SJCRH30 (cell line): Measurements from ENCODE around the gene NCKAP5.

DNA sequence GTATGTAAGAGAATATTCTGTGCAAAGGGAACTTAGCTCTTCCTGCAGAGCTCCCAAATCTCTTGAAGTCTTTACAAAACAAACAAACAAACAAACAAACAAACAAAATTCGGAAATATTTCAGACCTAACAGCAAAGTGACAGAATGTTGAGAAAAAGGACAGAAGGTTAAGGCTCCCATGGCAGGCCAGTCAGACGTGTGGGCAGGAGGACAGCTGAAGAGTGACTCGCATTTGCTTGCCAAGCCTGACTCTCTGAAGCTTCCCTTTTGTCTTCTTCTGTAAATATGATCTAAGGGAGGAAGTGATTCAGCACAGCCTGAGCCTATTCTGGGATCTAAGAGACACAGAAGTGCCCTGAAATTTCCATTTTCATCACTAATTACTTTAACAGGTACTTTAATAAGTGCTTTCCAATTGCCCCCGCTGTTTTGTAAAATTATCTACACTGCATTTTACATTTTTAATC, 134.0 kb upstream of the LYPD1 start:
- RAMPAGE, long total RNA = no peak

- RAMPAGE, long total RNA = no peak
Measured at GRCh38 chr2:133088144-133088594, 418.2 kb upstream of the LYPD1 start.

DNA sequence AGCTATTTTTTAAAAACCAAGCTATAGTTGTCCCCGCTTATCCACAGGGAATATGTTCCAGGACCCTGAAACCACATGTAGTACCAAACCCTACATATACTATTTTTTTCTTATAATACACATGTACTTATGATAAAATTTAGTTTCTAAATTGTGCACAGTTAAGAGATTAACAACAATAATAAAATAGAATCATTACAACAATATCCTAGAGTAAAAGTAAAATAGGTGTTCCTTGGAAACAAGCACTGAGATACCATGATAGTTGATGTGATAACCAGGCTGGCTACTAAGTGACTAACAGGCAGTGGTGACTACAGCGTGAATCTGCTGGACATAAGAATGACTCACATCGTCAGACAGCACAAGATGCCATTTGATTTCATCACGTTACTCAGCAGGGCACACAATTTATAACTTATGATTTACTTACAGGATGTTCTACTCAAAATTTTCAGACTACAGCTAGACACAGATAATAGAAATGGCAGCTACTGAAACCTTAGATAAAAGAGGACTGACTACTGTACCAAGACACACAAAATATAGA, 367.3 kb downstream of the NCKAP5 start:
- RAMPAGE, long total RNA = no peak

DNA sequence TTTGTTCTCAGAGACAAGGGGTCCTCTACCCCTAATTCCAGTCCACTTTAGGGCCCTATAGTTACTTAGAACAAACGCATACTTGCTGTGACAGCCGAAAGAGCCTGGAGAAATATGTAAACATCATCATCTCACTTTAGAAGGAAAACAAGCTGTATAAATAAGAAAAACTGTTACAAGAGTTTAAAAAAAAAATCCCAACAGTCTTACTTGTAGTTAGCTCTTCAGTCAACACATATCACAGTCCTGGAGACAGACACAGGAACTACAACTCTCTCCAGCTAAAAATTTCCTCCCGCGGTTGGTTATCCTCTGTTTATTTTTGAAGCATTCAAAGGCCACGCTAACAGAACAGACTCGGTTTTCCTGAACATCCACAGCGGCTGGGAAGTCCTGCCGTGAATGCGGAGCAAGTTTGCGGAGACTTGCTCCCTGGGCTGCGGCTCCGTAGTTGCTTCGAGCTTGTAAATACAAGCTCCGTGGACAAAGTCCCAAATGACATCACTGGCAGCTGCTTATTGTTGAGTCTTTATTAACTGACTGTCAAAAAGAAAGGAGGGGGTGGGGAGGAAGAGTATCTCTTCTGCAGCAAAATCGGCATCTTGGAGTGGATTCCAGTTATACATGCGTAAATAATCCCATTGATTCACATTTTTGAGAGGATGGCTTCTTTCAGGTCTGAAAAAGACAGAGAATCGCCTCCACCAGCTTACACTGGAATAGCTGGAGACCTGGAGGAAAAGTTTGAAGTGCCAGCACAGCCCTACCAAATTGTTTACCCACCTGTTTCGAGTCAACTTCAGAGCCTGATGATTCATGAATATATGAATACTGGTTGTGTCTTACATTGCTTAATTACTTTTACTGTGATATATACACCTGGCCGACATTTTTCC, at the start of gene NCKAP5:
TSS of gene NCKAP5 (minus strand) at position 458 of the 896 bp plus-strand sequence.
- RAMPAGE, long total RNA = no peak

- RAMPAGE, long total RNA = no peak
Measured at GRCh38 chr2:133602683-133602914, 34.3 kb upstream of the NCKAP5 start.

GRCh38 chr2:134123348-134123830, 130.5 kb upstream of the MGAT5 start:
- RAMPAGE, long total RNA = no peak

DNA sequence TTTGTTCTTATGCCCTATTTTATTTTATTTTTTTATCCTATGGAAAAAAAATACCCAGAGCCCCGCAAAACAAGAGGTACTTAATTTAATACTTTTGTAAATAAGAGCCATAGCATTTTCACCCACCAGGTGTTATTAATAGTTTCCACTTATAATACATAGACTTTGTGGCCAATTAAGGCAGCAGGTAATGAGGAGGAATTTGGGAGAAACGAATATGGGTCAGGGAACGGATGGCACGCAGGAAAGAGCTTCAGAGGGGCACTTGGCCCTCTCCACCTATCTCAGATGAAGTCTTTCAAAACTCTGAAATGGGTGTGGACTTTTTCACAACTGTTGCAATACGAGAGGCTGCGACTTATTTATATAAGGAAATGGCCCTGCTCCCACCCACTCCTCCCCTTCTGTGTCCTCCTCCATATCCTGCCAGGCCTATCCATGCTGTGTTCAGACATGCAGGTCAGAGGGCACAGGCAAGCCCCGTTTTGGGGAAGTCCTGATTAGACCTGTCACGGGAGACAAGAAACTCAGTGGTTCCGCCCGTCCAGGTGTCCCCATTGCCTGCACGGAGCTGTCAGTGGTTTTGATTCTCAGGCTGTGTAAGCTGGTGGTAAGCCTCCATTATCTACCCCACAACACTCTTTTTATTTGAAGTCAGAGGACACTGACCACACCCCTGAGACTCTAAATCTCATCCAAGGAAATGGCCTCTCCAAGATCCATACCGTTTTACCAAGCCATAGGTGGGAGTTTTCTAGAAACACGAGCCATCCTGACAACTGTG, 99.7 kb upstream of the MGAT5 start:
- RAMPAGE, long total RNA = no peak

DNA sequence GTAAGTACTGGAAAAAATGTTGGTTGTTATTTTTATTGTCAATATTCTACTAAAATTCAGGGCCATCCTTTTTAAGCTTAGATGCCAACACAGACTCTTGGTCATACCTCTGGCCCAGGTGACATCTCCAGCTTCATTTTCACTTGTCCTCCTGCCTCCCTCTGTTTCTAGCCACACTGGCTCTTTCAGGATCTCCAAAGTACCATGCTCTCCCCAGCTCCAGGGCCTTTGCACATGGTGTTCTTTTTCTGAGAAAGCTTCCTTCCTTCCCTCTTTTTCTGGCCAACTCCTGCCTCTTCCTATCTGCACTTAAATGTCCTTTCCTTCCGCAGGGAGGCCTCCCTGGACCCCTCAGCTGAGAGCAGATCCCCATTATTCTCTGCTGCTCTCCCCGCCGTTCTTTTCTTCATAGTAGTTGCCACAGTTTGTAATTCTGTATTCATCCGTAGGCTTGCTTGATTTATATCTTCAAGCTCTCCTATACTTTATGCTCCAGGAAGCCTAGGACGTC, 98.2 kb upstream of the MGAT5 start:
- RAMPAGE, long total RNA = no peak

GRCh38 chr2:134239751-134240511, 13.9 kb upstream of the MGAT5 start:
- RAMPAGE, long total RNA = no peak

DNA sequence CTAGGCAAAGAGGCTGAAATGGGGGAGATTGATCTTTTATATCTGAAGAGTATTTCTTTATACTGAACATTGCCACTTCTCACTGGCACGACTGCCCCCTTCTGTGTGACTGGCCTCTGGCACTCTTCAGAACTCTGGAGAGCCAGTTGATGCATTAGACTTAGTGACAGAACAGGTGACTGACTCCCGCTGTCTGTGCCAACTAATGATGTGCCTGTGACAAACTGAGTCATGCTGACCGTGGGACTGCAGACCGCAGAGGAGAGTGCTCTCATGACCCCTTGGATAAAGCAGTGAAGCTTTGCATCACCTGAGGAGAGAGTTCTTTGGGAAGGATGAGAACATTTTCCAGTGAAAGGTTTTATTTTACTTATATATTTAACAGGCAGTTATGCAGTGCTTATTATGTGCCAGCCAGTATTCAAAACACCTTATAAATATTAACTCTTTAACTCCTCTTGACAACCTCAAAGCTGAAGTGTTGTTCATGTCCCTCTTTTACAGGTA, 14.5 kb downstream of the MGAT5 start:
- RAMPAGE, long total RNA = no peak

DNA sequence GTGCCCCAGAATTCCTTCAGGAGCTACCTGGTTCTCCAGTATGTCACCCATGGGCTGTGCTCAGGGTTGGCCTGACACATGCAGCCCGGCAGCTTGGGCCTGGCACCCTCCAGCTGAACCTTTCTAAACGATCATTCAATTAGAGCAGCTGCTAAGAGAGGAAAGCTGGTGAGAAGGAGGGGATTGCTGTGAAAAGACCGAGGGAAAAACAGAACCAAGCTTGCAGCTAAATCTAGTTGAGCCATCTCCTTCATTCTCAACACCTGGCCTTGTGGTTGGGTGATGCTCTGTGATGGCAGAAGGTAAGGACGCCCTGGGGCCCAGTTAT, 157.7 kb downstream of the MGAT5 start:
- RAMPAGE, long total RNA = no peak

GRCh38 chr2:134655904-134656328, 62.9 kb downstream of the TMEM163 start:
- RAMPAGE, long total RNA = no peak

DNA sequence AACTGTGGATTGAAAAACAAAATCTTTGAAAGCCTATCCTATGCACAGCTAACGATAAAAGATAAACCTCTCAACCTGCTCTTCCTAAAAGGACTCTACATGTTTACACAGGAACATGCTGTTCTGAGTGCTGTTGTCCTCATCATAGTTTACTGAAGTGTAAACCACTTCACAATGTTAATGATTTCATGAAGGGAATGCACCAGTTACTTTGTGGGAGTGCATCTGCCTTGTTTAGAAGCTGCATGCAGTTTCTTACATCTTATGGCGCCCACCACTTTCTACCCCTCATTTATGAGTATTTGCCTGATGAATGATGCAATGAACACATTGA, 1.3 kb downstream of the ACMSD start:
- RAMPAGE, long total RNA = no peak

DNA sequence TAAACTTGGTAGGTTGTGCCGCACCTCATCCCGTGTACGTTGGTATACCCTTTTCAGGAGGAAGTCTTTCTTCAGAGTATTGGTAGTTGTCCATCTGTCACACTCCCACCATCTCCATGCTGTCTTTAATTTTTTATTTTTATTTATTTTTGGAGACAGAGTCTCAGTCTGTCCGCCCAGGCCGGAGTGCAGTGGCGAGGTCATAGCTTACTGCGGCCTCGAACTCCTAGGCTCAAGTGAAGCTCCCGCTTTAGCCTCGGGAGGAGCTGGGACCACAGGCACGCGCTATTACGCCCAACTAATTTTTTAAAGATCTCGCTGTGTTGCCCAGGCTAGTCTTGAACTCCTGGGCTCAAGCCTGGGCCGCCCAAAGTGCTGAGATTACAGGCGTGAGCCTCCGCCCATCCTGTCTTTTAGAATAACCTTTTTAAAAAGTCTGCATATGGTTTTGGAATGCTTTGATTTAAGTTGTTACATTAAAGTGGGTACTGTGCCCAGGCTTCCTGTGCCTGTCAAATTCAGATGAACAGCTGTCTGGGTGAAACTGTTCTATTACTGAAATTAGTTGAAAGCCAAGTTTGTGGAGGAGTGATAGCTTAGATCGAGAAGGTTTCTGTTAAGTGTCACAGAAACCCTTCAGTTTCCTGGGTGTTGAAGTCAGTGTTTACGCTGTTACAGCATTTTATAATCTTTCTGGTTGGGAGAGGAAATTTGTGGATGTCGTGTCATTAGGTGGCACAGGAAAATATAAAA, 941 bp downstream of the RAB3GAP1 start:
- RAMPAGE, long total RNA = no peak

DNA sequence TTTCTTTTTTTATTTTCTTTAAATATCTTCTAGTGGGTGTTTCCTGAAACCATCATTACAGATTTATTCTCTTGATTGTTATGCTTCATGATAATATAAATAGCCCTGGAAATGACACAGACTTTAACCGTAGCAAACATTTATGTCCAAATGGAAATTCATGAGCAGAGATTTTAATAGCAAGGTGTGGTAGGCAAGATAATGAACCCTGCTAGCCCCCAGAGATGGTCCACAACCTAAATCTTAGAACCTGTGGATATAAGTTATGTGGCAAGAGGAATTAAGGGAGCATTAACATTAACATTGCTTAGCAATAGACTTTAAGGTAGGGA, 49.7 kb downstream of the RAB3GAP1 start:
- RAMPAGE, long total RNA = no peak

- RAMPAGE, long total RNA = no peak
Measured at GRCh38 chr2:135630066-135630910, 99.0 kb downstream of the R3HDM1 start.

GRCh38 chr2:135742434-135742740, 732 bp downstream of the UBXN4 start:
- RAMPAGE, long total RNA = no peak

DNA sequence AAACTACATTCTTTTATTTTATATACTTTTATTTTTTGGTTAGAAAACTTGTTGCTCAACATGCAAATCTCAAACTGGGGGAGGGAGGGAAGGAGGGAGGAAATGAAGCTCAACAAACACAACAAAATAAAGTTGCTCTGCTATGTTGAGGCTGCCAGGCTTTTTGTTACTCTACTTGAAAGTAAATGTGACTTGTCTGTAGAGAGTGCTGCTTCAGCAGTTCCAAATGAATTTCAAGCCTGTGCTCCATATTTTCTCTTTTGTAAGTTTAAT, 24.5 kb downstream of the DARS1 start:
- RAMPAGE, long total RNA = no peak

DNA sequence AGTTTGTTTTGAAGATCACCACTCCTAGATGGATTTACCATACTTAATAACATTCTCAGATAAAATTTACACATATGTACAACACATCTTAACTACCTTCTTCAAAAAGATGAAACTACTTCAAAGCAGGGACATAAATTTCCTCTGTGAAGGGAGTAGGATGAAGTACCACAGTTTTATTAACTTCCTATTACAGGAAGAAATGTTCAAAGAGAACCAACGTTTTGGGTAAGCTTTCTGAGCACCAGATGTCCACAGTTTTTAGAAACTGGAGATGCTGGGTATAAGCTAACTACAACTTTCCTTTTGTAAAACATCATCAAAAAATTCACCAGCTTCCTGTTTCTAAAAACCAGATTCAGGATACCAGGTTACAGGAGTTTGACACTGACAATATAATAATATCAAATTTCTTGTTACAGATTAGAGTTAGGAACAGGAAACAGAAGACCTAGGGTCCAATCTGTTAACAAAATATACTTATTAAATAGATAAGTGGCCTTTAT, 1.7 kb downstream of the DARS1 start:
- RAMPAGE, long total RNA = no peak

GRCh38 chr2:136000368-136000959, 15.0 kb upstream of the DARS1 start:
- RAMPAGE, long total RNA = no peak